RPMI7951 (cell line): ENCODE data around the genes TEX50, KLHL20 and RABGAP1L.

DNA sequence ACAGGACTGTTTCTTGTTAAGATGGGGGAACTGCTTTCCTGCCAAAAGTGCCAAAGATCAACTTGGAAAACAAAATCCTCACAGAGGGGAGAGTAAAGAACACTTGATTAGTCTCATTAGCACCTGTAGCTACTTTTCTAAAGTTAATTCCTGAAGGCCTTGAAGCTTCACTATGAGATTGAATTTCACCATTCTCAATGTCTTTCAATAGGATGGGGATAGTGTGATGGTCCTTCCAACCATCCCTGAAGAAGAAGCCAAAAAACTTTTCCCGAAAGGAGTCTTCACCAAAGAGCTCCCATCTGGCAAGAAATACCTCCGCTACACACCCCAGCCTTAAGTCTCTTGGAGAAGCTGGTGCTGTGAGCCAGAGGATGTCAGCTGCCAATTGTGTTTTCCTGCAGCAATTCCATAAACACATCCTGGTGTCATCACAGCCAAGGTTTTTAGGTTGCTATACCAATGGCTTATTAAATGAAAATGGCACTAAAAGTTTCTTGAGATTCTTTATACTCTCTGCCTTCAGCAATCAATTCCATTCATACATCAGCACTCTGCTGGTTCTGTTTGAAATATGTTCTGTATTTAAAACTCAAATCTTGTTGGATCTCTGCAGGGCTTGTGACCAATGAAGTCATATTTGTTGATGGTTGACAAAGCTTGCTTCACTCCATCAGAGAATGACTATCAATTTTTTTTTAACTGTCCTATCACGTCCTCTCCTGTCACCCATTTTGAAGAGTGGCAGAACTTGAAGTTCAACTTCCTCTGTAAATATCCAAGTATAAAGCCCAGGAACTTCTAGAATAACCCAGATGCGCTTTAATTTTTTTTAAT is 10.6 kb downstream of the PRDX6 start:
- RAMPAGE, long total RNA, result no peak

GRCh38 chr1:173503399-173503770 is 26.2 kb downstream of the PRDX6 start:
- RAMPAGE, long total RNA, result no peak

DNA sequence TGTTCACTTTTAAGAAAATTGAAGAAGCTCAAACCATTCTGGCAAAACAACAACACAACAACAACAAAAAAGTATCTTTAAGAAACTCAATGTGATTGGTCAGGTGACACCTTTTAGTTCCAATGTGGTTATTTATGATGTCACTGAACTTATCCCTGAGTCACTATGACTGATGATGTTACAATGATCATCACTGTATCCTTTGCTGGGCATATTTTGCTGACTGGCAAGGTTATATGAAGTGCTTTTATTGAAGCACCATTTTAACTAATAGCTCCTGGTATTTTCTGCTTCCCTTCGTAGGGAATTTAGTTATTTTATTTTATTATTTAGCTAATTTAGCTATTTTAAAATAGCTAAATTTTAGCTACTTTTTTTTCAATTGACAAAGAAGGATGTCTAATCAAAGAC is at the start of gene TEX50:
TSS of gene TEX50 (plus strand) at position 212 of the 411 bp plus-strand sequence.
- RAMPAGE, long total RNA, result no peak

- RAMPAGE, long total RNA, result no peak
Observed at GRCh38 chr1:173714693-173715842, at the start of gene KLHL20. TSS of gene KLHL20 (plus strand) at chr1:173714981.

DNA sequence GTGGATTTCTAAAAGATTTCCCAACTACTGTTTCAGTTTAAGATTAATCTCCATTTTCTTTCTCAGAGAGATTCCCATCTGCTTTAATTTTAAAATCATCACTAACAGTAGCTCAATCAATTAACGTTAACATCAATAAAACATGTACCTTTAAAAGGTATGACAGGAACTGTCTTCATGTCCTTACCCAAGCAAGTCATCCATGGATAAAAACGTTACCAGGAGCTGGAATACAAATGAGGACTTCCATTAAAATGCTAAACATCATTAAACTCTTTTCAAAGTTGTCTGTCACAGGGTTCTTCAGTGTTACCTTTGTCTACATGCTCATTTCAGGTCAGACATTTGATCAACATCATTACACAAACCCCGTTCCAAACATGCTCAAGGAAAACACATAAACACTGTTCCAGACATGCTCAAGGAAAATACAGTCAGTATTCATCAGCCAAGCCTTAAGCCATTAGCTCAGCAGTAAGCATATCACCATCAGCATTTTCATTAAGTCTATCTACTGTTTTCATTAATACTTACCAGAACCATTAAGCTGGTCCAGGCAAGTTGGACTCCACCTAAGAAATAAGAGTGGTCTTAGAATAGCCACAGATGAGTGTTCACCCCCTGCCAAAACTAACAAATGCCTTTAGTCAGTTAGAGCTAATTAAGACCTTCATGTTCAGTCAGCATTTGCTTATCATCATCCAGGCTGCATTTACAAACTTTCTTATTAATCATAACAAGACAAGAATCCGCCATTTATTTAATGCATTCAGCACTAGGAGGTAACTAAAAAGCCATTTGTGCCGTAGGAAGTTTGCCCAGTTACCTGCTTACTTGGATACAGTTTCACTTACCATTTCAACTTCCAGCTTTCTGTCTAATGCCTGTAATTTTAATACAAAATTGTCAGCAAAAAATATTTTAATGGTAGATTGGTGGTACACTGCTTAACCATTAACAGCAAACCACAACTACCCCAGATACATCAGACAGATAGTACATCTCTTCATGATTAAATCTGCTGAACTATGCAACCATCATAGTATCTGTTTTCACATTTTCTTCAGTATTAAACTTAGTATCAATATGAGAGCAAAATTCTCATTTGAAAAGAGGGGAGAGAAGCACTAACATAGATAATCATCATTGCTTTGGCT is 2.5 kb upstream of the ZBTB37 start:
- RAMPAGE, long total RNA, result no peak

GRCh38 chr1:173961611-173962229 is 44.6 kb upstream of the SERPINC1 start:
- RAMPAGE, long total RNA, result no peak

DNA sequence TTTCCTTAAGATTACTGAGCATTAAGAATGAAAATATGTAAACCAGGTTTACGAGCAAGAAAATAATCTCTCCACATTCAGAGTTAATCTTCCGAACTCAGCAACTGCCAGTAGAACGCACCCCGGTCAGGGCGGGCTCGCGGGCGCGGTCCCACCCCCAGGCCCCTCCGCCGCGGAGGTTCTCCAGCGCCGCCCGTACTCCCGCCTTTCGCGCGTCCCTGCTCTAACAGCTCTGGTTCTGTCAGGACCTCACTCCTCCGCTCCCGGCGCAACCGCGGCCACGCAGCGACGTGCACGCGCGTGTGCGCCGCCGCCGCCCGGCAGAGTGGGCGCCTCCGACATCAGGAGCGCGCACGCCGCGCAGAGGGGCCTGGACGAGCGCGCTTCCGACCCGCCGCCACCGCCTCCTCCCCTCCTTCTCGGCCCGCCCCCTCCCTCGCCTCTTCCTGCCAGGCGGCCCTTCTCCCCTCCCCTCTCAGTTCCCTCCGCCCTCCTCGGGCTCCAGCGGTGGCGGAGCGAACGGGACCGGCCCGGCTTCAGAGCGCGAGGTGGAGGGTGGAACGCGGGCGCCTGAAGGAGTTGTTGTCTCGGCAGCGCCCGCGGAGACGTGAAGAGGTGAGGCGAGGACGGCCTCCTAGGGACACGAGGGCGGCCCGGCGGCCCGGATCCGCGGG is at the start of gene RABGAP1L:
TSS of gene RABGAP1L (plus strand) at position 478 of the 674 bp plus-strand sequence.
- RAMPAGE, long total RNA, result no peak

DNA sequence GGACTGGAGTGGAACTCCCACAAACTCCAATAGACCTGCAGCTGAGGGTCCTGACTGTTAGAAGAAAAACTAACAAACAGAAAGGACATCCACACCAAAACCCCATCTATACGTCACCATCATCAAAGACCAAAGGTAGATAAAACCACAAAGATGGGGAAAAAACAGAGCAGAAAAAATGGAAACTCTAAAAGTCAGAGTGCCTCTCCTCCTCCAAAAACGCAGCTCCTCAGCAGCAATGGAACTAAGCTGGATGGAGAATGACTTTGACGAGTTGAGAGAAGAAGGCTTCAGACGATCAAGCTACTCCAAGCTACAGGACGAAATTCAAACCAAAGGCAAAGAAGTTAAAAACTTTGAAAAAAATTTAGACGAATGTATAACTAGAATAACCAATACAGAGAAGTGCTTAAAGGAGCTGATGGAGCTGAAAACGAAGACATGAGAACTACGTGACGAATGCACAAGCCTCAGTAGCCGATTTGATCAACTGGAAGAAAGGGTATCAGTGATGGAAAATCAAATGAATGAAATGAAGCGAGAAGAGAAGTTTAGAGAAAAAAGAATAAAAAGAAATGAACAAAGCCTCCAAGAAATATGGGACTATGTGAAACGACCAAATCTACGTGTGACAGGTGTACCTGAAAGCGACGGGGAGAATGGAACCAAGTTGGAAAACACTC is 170.9 kb downstream of the GPR52 start:
- RAMPAGE, long total RNA, result no peak

DNA sequence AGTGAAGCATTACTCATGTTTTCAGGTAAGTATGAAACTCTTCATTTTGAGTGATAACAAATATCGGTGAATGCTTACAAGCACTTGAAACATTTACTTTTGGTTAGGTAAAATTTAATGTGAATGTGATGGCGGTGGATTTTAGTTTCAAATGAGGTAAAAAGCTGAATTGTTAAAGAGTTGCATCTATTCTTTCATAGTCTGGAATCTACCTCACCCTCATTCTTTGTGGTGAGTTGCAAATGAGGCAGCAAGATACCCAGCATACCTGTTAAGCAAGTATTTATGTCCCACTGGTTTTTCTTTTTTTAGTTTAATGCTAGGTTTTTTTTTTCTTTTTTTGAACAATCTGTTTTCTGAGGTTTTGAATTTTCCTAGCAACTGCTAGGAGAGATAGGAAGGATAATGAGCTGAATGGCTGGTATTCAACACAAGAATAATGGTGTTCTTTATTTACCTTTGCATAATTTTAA is 127.9 kb upstream of the CACYBP start:
- RAMPAGE, long total RNA, result no peak

DNA sequence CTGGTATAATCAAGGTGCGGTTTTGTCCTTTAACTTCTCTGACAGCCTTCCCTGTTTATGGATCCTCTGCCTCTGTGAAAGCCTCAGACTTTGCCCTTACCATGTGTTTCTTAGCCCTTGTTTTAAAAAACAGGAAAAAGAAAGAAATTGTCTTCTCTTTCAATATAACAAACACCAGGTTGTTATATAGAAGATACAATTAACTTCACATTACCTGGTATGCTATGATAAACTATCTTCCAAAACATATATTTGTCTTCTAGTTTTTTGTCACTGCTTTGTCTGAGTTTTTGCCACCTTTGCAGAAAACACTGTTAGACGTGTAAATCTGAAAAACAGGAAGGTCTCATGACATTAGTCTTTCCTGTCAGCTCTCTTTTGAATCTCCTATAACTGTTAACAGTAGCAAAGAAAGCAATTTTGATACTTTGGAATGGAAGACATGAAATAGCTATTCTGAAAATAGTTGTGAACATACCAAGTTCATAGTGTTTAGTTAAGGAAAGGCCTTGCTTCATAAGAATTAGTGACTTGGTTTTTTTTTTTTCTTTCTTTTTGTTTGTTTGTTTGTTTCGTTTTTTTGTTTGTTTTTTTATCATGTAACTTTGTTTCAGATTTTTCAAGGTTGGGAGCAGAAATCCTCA is 31.7 kb upstream of the CACYBP start:
- RAMPAGE, long total RNA, result no peak

- RAMPAGE, long total RNA, result no peak
Observed at GRCh38 chr1:175011189-175011873, 11.6 kb downstream of the CACYBP start.

DNA sequence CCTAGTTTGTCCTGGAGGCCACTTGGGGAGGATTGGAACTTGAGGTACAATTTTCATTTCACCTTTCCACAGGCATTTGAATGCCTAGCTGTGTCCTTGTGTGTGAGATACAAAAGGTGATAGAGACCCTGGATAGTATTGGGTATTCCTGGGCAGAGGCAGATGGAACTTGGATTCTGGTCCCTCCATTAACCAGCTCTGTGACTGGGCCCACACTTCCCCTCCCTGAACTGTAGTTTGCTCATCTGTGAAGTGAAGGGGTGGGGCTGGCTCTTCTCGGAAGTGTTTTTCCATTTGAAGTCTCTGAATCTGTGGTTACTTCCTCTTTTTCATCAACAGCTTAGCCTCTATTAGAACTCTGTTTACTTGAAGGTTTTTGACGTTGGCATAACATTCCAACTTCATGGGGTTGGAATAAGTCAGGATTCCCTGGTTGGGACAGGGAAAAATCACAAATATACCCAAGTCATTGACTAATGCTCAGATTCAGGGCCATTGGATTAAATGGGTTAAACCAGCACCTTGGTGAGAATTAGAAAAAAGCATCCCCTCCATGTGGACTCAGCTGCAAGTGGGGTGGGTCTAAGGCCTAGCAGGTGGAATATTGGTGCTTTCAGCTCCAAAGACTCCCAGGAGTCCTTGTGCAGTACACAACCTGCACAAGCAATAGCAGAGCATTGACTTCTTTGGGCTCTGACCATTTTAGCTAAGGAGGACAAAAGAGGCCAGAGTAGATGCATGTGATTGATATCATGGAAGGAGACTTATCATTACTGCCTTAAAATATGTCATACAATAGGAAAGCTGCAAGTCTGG is 3.6 kb downstream of the KIAA0040 start:
- RAMPAGE, long total RNA, result no peak

- RAMPAGE, long total RNA, result no peak
Observed at GRCh38 chr1:175190422-175191302, 1.9 kb downstream of the KIAA0040 start.

GRCh38 chr1:175197520-175198008 is 5.0 kb upstream of the KIAA0040 start:
- RAMPAGE, long total RNA, result no peak

DNA sequence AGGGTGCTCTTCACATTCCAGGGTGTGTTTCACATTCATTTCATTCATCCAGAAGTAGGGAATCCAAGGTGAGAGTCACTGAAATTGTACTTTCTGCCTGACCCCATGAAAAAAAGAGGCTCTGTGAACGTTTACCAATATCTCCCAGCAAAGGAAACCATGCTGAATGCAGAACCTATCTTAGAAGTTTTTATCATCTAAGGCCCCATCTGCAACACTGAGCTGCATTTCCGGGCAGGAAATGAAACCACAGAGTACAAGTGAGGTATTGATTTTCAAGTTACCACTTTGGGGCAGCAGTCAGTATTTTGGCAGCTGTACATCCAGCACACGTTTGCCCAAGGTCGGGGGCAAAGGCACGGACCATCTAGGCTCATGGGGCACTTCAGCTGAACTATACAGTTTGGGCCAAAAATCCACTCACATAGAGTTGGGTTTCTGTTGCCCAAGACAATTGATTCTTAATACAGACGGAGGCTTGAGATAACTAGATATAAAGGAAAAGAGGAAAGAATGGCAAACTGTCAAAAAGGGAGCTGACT is 16.6 kb upstream of the KIAA0040 start:
- RAMPAGE, long total RNA, result no peak

DNA sequence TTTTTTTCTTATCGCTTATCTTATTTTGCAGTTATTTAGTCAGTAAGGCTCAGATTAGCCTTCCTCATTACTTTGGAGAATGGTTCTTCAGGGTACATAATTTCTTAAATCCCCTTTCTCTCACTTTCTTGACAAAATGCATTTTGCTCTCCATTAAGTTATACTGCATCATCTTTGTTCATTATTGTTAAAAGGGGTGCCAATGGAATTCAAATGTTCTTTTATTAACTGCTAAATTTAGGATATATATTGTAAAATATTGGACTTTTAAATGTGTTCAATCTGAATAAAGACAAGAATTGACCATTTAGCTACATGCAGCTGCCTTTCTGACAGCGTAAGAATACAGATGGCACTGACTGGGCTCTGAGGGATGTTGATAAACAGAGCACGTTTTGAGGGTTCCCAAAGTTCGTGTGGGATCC is 226.4 kb upstream of the KIAA0040 start:
- RAMPAGE, long total RNA, result no peak

GRCh38 chr1:176101229-176101838 is 105.8 kb downstream of the COP1 start:
- RAMPAGE, long total RNA, result no peak

- RAMPAGE, long total RNA, result no peak
Observed at GRCh38 chr1:176112598-176113135, 94.4 kb downstream of the COP1 start.

DNA sequence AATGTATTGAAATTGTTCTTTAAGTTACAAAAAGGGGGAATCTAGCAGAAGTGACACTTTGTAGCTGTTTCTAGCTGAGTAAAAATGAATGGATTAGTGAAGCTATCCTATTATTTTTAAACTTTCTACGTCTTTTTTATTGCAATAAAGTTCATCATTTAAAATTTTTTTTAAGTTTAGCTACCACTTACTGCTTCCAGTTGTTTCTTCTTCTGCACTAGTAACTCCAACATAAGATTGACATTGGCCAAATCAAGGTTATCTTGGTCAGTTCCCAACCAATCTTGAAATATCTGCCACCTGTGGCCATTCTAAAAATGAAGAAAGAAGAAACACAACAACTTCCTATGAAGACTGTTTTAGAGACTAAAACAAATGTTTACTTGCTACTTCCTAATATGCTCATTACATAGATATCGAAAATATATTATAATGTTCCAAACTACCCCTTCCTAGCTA is 44.4 kb downstream of the COP1 start:
- RAMPAGE, long total RNA, result no peak

GRCh38 chr1:176669577-176670176 is 206.7 kb downstream of the PAPPA2 start:
- RAMPAGE, long total RNA, result no peak